Ileum (tissue), 1 donor: ENCODE data around the gene SAMD3.

DNA sequence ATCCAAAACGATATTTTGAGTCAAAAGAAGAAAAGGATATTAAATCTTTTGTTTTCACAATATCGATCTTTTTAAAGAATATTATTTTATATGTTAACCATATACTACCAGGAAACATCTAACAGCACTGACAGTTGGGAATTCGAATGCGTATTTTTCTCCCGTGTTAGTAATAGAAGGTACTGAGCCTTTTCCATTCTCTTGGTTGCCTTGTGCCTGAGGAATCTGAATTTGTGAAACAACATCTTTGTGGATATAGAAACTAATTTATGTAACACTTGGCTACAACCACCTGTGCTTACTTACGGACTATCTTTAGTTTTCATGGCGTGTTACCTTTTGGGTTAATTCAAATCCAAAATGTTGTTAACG lies 2.2 kb downstream of the RNF146 start:
- PRO-cap = no peak

- PRO-cap = no peak
These were observed 1.8 kb downstream of the KIAA0408 start for GRCh38 chr6:127457249-127457863.

DNA sequence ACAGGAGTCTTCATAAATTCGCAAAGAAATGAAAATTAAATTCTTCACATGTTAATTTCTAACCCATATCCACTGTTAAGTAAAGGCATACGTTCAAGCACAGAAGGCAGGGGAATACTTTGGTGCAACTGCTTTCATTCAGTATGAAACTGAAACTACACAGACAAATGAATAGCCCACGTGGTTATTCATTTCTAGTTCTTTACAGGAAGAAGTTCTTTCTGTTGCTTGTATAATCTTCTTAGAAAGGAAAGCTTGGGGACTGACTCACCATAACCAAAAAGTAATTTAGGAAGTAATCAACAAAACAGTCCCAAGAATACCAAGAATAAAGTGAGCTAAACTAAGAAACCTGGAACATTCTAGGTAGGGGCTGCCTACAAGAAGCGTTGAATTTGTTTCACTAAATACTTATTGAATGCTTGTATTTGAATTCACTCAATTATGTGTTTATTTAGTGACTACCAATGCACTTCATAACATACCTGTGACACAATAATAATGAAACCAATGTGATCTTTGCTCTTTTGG lies 25.0 kb upstream of the KIAA0408 start:
- PRO-cap = no peak

- PRO-cap = no peak
These were observed 57.2 kb upstream of the KIAA0408 start for GRCh38 chr6:127516323-127516815.

GRCh38 chr6:127592888-127593965 lies 16.3 kb downstream of the C6orf58 start:
- PRO-cap = no peak

DNA sequence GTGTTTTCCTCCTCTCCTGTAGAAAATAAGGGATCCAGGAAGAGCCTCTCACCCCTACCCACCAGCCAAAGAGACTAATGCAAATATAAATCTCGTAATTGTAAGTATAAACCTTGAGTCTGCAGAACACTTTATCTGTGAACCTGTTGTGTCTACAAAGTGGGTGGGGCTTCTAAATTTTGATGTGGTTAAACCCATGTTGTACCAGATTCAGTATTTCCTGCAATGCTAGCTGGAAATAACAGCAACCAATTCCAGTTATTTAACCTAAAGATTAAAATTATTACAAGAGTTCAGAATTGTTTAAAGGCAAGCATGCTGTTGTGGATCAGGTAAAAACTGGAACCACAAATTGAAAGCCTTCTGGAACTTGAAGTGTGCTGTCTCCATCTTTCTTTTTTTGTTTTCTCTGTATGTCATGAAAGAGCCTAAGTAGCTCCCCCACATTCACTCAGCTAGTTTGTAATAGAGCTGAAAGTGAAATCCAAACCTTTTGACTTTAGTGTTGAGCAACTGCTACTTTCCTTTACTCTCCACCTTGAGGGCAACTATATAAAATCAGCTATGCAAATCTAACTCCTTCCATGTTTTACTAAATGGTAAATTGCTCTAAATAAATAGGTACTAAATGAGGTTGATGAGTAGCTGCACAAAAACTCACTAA lies 17.8 kb upstream of the THEMIS start:
- PRO-cap = no peak

DNA sequence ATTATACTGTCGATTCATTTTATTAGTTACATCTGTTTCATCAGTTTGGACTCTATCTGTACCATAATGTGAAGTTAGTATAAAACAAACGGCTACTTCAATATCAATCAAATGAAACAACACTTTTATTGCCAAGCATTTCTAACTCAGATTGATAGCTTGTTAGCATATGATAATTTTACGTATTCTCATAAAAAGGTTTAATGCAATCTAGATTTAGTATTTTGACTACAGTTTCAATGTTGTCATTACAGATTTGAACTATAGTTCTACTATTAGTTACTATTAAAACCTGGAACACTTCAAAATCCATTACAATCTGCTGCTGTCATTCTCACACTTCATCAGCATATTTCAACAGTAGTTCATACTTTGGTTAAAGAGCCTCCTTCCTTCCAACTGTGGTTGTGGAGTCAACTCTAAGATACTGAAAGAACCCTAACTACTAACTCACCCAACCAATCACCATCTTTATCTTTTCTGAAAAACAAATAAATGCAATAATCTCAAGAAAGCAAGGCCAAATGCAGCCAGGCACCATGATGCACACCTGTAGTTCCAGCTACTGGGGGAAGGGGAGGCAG lies 149.1 kb downstream of the PTPRK start:
- PRO-cap = no peak

GRCh38 chr6:128491672-128492536 lies 28.5 kb downstream of the PTPRK start:
- PRO-cap = no peak

GRCh38 chr6:128507303-128508504 lies 12.7 kb downstream of the PTPRK start:
- PRO-cap = bidirectional peak, plus-strand start at chr6:128507703, minus-strand start at chr6:128507710

GRCh38 chr6:128947416-128948241 lies 64.7 kb downstream of the LAMA2 start:
- PRO-cap = no peak

DNA sequence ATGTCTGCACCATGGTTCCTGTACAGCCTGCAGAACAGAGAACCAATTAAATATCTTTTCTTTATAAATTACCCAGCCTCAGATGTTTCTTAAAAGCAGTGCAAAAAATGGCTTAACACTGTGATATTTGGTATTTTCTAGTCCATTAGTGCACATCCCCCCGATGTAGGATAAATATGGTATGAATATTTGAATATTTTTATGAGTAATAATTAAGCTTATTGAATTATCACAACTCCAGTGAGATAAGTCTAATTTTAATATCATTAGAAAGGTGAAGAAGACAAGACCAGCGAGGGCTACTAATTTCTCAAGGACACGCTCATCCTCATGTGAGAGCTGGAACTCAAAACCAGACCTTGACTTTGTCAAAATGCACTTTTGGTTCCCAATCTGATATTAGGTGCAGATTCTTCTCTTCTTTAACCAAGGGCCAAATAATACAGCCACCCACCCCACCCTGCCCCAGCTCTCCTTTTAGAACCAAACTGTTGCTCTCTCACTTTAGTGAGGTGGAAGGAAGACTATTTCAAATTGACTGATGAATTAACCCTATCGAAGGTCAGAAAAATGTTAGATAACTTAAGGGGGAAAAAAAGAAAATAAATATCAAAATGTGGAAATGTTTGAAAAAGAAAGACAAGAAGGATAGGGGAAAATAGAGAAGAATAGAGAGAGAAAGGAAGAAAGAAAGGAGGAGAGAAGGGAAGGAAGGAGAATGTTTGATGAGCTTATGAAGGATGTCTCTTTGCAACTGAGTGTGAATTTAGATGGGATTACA lies 66.1 kb downstream of the LAMA2 start:
- PRO-cap = no peak

DNA sequence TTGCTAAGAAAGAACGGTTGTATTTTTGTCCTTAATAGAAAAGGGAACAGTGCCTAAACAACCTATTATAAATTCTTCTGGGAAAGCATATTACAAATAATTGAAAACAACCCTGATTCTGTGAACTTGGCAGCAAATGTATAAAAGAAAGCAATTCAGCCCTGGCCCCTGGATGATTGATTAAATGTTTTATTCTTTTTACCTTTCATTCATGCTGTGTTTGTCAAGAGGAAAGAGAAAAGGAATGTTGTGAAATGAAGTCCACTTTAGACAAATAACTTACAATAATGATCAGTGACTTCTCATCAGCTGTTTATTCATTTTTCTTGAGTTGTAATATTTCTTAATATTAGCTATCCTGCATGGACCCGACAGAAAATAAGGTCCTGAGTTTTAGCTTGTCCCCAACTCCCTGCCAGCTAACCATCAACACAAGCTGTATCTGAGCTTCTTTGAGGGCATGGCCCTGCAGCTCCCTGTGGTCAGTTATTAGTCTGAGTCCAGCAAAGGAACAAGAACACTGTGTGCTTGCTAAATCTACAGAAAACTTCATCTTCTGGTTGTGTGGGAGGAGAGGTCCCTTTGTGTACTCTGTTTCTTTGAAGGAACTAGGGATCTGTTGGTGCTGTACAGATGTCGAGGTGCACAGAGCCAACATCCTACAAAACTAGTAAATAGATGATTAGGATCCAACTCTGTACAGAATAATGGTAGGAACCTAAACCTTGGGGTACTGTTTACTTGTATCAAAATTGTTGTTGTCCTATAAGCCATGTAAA lies 248.3 kb downstream of the LAMA2 start:
- PRO-cap = no peak

DNA sequence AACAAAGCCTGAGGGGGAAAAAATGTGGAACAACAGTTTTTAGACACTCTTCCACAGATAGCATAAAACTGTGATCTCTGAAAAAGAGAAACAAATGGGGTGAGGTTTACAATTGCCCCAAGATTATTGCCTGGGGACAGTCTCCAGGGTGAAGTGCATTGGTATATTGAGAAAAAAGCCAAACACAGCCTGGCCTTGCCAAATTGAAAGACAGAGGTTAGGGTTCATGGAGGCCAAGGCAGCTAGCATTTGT lies 318.0 kb downstream of the LAMA2 start:
- PRO-cap = no peak

- PRO-cap = no peak
These were observed 363.4 kb downstream of the LAMA2 start for GRCh38 chr6:129246268-129246869.

GRCh38 chr6:129500828-129501306 lies 209.1 kb downstream of the ARHGAP18 start:
- PRO-cap = no peak

- PRO-cap = unidirectional peak, plus-strand start at chr6:129660368
These were observed 50.1 kb downstream of the ARHGAP18 start for GRCh38 chr6:129659775-129660449.

DNA sequence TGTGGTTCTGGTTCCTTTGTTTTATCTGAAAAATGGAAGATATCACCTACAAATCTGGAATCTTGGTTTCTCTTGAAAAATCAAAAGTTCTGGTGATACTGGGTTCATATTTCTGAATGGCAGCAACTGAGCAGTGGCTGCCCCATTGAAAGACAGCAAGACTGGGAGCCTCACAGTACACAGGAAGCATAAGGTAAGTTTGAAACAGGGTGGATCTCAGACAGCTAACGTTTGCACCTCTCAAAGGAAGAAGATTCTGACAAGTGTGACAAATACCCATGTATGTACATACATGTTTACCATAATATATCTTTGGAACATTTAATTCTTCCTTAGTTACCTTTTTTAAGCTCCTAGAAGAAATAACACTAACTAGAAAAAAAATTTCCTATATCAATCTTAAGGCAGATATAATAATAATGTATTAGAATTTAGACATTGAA lies at the start of gene SAMD3:
Gene SAMD3, minus strand, starts transcription at position 163 of the 443 bp plus-strand sequence.
- PRO-cap = no peak

- PRO-cap = no peak
These were observed 141.7 kb downstream of the TMEM200A start for GRCh38 chr6:130507425-130508000.

GRCh38 chr6:130513507-130514378 lies 147.9 kb downstream of the TMEM200A start:
- PRO-cap = no peak

DNA sequence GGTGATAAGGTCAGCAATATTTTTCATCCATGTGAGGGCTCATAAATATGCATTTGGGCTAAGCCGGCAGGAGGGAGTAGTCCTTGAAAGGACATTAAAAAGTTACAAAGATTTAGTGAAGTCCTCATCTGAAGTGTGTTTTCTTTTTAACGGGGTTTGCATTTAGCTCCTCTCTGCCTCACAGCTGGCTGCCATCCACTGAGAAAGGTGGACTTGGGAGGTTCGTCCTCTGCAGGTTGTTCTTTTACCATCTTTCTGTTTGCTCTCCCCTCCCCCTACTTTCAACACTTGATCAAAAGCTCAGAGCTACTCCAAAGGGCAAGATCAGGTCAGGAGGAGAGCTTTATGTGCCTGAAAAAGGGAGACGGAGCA lies 26.2 kb downstream of the SMLR1 start:
- PRO-cap = no peak